ENCODE measurements around a stretch of chr13.

GRCh38 chr13:113045188-113046201 lies 60.1 kb upstream of the F7 start:
- PRO-cap, result no peak

DNA sequence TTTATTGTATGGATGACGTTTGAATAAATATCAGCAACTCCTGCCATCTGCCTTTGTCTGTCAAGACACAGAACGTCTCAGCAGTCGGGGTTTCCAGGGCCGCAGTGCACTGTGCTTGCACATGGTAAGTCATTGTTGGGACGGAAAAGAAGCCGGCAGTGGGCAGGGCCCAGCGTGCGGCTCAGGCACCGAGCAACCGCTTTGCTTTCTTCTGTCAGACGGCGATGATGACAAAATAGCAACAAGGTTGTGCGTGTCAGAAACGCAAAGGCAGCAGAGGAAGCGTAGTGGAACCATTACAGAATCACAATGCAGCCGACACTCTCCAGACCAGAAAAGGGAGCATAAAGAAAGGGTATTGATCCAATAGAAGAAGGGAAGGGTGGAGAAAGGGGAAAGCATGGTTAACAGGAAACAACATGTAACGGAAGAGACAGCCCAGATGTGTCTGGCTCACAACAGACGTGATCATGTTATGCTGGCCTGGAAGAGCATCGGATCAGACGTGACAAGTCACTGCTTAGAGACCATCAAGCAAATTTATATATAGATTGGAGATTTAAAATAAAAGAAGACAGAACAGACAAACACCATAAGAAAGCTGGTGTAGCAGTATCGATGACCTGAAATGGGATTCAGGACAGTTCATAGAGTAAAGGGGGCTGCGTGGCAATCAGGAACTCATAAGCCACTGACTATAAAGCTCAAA lies 6.9 kb upstream of the F7 start:
- PRO-cap, result no peak

GRCh38 chr13:113176176-113176748 lies 17.8 kb downstream of the PROZ start:
- PRO-cap, result no peak

DNA sequence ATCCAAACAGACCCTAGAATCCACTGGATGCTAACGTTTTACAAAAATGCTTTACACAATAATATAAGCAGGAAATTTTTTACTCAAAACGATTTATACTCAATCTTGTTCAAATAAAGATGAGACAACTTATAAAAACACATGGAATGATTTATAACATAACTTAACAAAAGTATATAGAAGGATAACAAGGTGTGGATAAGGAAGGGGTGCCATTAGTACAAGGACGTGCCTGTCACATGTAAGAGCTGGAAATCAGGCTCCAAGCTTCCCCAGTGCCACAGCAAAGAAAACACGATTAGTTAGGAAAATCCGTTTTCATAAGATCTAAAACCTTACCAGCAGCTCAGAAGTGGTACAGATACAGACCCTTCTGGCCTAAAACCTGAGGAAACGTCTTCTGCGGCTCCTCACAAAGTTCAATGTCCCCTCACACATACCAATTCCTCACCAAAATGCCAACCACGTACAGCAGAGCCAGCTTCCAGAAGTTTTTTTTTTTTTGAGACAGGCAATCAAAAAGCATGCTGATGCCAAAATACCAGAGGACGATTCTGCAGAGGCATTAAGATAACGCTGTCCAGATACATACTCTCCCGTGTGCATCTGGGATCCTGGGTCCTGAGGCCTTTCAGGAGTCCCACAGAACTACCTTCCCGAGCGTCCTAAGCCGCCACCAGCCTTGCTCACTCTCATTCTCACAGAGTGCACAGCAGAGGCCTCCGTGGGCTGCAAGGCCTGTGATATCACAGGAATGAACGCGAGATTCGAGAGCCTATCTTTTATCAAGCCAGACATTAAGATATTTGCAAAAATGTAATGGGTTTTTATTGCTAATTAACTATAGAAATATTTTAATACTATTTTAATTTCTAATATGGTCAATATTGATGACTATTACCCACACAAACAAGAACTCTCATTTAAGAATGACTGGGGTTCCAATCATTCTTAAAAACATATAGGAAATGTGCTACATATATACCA lies 5.1 kb downstream of the DCUN1D2 start:
- PRO-cap, result no peak

- PRO-cap, result no peak
Observed at GRCh38 chr13:113547554-113548032, 37.0 kb upstream of the TFDP1 start.

DNA sequence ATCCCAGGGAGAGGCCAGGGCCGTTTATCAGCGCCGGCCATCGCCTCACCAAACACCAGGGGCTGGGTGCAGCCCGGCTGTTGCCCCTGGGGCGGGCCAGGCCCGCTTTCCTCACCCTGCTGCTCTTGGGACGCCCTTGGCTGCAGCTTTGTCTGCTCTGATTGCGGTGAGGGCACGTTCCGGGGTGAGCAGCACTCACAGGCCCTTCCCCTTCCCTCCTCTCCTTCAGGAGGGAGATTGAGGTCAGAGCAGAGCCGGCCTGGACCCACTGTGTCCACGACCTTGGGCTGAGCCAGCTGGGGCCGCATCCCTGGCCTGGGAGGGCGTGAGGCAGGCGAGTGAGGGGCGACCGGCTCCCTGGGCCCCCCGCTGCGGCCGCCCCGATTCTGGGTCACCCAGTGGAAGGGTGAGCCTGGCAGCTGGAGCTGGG lies 285 bp upstream of the ATP4B start:
- PRO-cap, result no peak

DNA sequence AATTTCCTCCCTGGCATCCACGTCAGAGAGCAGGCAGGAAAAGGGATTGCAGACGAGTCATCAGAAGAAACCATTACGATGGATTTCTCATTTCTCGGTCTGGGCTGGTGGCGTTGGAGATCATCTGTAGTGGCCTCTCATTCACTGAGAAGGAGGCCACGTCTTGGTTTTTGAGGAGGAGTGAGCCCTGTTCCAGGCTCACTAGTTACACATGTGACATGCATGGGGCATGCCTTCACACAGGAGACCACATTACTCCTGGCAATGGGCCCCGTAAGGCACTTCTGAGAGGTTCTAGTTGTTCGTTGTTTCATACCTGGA lies 27.7 kb downstream of the TMEM255B start:
- PRO-cap, result no peak

DNA sequence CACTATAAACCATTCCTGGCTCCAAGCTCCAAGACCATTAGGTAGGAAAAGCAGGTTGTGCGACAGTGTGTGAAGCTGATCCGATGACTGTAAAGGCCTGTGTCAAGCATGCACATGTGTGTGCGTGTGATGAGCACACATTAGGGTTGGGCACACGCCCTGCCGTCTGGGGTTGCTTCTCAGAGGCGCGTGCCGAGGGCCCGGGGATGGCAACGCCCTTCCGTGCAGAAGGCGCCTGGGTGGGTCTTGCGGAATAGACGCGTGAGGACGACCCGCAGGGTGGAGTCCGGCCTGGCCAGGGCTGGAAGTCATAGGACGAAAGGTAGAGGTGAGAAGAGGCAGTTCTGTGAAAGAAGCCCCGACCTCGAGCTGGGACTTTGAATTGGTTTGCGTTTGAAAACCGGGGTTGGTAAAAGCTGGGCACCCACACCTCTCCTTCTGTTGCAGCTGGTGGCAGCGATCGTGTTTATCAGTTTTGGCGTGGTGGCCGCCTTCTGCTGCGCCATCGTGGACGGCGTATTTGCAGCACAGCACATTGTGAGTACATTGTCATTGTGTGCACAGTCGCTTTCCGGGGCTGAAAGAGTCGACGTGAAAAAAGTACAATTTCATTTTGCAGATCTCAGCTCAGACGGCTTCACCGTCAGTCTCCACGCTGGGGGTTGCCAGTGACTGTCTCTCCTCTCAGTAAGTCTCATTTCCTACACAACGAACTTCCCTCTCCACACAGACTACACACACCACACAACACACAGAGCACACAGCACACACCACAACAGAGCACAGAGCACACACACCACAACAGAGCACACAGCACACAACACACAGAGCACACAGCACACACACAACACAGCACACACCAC lies 35.9 kb downstream of the TMEM255B start:
- PRO-cap, result no peak

- PRO-cap, result no peak
Observed at GRCh38 chr13:113966663-113967556, 7.0 kb downstream of the C13orf46 start.

DNA sequence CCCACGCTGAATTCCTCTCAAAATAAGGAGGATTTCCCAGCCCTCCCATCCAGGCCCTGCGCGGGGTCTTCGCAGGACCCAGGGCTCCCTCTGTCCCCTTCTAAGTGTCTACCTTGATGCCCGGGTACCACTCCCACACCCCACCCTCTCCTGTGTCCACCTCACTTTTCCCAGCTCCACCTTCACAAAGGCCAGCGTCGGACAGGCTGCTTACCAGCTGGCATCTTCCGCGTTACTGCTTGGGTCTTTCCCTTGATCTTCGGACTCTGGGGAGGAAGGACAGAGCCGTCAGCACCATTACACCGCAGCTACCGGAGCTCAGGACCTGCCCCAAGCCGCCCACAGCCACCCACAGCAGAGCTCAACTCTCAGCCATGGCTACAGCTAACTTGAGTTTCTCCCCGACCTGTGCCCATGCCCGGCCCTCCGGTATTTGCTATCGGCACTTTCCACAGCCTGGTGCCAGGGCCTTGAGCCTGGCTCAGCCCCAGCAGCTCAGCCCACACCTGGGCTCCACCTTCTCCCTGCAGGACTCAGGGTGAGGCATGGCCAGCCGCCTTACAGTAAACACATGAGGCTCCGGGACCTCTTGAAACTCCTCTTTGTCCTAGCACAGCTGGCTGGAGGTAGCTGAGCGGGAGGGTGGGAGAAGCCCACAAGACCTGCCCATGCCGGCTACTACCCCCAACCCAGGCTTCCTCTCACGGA lies 3.8 kb downstream of the C13orf46 start:
- PRO-cap, result no peak

GRCh38 chr13:114036783-114037337 lies 63.0 kb upstream of the C13orf46 start:
- PRO-cap, result no peak

GRCh38 chr13:114067199-114068483 lies 64.8 kb downstream of the RASA3 start:
- PRO-cap, result no peak

- PRO-cap, result no peak
Observed at GRCh38 chr13:114068738-114069456, 63.5 kb downstream of the RASA3 start.

GRCh38 chr13:114129679-114130537 lies 2.5 kb downstream of the RASA3 start:
- PRO-cap, result no peak

DNA sequence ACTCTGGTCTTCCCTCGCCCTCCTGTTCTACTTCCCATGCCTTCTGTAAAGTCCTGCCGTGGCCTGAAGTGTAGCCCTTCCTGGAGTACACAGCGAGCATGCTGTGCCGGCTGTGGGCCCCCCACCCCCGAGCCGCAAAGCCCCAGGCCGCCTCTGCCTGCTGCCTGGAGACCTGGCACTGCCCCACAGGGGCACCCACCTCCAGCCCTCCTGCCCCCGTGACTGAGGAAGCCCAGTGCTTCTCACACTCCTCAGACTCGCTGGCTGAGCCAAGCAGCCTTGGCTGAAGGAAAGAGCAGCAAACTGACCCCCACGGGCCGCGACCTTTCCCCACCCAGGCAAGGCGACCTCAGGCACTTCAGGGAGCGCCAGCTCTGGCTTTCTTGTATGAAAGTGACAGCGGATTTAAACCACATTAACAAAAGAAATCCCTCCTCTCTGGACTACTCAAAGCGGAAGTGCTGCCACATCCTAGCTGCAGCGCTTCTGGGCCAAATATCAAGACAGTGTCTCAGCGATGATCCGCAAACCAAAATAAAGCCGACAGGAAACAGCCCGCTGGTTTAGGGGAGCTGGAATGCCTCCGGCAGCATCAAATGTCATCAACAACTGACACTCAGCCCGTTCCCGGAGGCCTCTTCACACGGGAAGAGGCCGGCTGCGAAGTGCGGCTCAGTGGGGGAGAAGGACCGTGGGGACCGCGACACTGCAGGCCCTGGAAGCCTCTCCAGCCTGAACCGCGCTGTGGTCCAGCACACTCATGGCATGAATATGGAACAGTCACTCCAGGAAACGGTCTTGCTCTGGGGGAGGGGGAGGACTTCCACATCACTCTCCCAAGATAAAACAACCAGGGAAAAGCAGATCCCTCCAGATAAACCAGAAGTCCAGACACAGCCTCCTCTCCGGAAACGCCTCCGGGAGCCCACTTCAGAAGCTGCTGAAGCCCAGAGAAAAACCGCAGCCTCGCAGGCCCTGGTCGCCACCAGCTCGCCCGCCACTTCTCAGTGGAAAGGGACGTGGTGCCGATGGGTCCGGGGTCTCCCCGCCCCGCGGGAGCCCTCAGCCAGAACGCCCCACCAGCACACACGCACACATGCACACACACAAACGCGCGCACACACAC lies 1.4 kb downstream of the RASA3 start:
- PRO-cap, result no peak

- PRO-cap, result no peak
Observed at GRCh38 chr13:114150854-114151342, 18.5 kb upstream of the RASA3 start.

DNA sequence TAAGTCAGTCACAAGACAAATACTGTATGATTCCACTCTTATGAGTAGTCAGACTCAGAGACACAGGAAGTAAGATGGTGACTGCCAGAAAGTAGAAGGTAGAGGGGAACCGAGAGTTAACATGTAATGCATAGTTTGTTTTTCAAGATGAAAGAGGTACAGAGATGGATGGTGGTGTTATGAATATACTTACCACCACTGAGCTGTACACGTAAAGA lies 1.2 kb upstream of the CHAMP1 start:
- PRO-cap, result no peak

Measured in neutrophil (primary cell).